Epithelial cell of prostate (primary cell): ENCODE data around the genes CRYGA and SPAG16.

DNA sequence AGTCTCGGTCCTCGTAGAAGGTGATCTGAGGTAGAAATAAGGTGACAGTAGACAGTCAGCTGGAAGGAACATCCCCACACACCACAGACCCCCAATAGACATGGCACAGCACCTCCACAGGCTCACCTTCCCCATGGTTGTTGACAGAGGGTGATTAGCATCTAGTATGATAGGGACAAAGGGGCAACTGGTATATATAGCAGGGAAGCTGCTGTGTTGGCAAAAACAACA, at the start of gene CRYGA:
CRYGA (minus strand) TSS at position 168 of the 231 bp plus-strand sequence.
- RRBS, result no CpG with 5 or more reads among the region's 2 CpGs

DNA sequence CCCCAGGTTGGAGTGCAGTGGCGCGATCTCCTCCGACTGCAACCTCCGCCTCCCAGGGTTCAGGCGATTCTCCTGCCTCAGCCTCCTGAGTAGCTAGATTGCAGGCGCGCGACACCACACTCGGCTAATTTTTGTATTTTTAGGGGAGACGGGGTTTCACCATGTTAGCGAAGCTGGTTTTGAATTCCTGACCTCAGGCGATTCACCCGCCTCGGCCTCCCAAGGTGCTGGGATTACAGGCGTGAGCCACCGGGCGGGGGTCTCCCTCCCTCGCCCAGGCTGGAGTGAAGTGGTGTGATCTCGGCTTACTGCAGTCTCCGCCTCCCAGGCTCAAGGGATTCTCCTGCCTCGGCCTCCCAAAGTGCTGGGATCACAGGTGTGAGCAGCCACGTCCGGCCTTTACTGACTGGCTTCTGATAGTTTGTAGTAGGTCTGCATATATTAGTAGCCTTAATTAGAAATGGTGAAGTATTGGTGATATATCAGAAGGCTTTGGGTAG, 1.5 kb downstream of the PIKFYVE start:
- RRBS, result no CpG with 5 or more reads among the region's 23 CpGs

DNA sequence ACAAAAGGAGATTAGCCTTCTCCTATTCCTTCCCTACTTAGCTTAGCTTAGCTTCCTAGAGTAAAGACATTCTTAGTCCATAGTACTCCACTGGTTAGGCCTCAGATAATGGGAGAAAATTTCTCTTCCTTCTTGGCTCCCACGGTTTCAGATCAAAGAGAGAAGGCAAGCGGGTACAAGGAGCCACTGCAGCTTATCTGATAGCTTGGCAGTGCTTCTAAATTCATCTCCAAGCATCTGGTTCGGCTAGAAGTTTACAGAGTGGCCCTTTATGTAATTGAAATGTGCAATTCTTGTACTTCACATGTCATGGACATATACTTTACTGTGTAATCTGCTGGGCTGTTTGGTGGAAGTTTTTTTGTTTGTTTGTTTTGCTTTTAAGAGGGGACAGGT, 46.7 kb downstream of the PIKFYVE start:
- RRBS, result no CpG with 5 or more reads among the region's 3 CpGs

DNA sequence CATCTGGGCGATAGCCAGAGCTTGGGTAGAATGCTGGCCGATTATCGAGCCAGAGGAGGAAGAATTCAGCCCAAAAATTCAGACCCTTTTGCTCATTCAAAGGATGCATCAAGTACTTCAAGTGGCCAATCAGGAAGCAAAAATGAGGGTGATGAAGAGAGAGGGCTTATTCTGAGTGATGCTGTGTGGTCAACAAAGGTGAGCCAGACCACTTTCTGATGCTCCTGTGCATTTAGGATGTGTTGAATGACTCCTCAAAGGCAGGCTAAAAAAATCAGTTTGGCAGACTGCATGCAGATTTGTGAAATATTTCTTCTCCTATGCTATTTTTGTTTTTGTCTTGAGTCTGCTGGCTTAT, 60.2 kb downstream of the PIKFYVE start:
- RRBS, result no CpG with 5 or more reads among the region's 3 CpGs

DNA sequence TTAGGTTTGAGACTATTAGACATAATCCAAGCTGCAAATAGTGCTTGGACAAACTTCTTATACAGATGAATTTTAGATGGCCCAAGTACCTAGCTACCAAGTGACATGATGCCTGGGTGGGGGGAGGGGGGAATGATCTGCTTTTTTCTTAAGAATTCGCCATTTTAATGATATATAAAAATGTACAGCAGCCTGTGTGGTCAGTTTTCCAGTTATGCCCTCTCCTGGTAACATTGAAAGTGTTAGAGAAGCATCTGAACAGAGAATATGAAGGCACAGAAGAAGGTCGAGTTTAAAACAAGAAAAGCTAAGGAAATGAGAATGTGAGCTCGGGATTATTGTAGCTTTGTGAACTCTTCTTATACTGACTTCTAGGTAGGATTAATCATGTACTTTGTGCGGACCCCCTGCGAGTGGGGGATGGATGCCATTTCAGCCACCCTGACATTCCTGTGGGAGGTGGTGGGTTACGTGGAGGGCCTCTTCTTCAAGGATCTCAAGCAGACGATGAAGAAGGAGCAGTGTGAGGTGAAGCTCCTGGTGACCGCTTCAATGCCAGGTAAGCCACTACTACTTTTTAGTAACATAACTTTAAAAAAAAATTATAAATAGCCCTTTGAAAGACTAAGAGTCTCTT, 68.9 kb upstream of the RPE start:
- RRBS, result no CpG with 5 or more reads among the region's 8 CpGs

- RRBS, result no CpG with 5 or more reads among the region's 6 CpGs
These were observed 30.1 kb downstream of the RPE start for GRCh38 chr2:210032123-210033350.

GRCh38 chr2:210162495-210163120, 8.6 kb downstream of the KANSL1L start:
- RRBS, result no CpG with 5 or more reads among the region's 6 CpGs

- RRBS, result no CpG with 5 or more reads among the region's 5 CpGs
These were observed 9.8 kb upstream of the CPS1 start for GRCh38 chr2:210546467-210547203.

- RRBS, result no CpG with 5 or more reads among the region's 6 CpGs
These were observed 13.0 kb downstream of the CPS1 start for GRCh38 chr2:210569107-210570109.

DNA sequence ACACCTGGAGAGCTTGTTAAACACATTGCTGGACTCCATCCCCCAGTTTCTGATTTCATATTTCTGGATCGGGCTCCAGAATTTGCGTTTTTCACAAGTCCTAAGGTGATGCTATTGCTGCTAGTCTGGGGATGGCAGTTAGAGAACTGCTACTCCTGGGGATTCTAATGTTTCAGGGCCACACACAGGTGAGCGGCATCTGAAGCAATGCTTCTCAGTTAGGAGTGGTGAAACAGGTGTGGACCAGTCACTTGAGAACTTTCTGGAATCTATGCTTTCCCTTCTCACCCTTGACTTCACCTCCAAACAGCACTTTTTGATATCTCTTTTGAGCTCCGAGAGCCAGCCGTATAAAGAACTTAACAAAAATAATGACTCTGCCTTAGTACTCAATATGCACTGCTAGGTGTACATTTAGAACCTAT, 100.5 kb downstream of the CPS1 start:
- RRBS, result no CpG with 5 or more reads among the region's 5 CpGs

DNA sequence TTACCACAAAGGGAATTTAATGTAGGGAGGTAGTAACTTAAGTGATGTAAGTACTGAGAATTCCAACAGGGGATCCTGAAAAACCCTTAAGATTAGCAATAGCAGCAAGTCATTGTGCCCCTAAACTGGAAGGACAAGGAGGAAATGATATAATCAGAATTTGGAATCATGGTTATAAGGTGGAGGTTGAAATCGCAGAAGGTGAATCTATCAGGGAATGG, 529.9 kb downstream of the CPS1 start:
- RRBS, result no CpG with 5 or more reads among the region's 1 CpG

GRCh38 chr2:211454654-211455010, 898.2 kb downstream of the CPS1 start:
- RRBS, result no CpG with 5 or more reads among the region's 5 CpGs

- RRBS, result no CpG with 5 or more reads among the region's 6 CpGs
These were observed 638.6 kb downstream of the ERBB4 start for GRCh38 chr2:211899797-211900530.

- RRBS, result no CpG with 5 or more reads among the region's 25 CpGs
These were observed 2.4 kb downstream of the ERBB4 start for GRCh38 chr2:212536066-212536710.

DNA sequence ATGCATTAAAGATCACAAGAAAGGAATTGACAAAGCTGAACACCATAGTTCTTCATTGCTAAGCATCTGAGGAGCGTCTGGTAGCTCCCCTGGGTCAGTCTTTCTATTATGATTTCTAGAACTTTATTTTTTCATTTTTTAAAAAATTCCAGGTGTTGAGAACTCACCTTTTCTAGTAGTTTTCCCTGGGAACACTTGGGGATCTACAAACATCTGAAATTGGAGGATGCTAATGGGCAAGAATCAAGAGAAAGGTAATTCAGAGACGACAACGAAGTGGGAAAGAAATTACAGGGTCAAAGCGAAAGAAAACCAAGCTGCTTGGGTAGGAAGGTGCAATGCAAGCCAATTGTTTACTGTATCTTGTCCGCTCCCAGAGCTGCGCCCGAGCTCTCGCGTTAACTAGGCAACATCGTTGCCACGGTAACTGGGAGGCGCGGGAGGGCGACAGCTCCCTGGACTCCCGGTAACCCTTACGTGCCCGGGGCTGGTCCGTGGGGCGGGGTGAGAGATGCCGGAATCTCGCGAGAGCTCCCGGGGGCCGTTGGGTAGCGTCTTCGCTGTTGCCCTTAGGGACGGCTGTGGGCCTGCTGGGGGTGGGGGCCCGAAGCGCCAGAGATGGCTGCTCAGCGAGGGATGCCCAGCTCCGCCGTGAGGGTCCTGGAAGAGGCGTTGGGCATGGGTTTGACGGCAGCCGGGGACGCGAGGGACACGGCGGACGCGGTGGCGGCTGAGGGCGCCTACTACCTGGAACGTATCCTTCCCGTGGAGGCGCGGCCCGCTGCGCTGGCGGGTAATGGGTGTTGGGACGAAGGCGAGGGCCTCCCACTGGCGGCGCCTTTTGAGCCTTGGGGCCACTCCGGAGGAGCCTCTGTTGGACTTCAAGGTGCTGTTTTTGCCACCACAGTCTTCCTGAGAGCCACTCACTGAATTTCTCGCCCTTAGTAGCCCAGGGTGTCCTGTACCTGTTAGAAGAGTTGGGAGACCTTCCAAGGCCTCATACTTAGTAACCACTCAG, at the start of gene SPAG16:
SPAG16 (plus strand) TSS at position 599 of the 1,018 bp plus-strand sequence.
- RRBS, result no CpG with 5 or more reads among the region's 56 CpGs

GRCh38 chr2:215346681-215347033, 34.8 kb downstream of the ATIC start:
- RRBS, result no CpG with 5 or more reads among the region's 7 CpGs

DNA sequence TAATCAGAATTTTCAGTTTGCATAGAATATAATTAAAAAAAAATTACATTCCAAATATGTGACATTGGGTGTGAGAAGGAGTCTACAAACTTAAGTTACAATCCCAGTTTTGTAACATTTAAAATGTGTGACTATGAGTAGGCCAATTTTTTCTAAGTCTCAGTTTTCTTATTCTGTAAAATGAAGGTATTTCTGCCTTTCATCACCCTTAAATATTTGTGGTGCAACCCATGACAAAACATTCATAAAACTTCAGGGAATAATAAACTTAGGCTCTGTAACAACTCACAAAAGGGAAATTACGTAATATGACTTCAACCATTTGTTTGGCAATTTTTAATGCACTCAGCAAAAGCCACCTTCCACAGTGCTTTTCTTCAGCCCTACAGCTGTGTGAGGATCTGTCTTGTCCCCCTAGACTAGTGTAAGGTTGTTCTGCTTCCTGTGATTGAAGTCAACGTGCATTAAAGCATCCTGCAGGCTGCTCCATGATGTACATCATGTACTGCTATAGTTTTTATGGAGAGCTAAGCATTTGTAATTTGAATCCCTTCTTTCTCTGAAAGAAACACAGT, 39.3 kb downstream of the FN1 start:
- RRBS, result no CpG with 5 or more reads among the region's 2 CpGs

DNA sequence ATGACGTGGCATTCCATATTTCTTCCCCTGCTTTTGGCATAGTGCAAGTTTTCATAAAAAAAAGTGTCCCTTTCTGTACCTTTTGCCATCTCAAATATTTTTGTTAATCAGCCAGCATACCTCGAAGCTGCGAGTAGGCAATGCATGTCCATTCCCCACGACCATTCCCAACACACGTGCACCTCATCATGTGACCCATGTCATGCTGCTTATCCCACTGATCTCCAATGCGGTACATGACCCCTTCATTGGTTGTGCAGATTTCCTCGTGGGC, 14.0 kb downstream of the FN1 start:
- RRBS, result no CpG with 5 or more reads among the region's 7 CpGs

DNA sequence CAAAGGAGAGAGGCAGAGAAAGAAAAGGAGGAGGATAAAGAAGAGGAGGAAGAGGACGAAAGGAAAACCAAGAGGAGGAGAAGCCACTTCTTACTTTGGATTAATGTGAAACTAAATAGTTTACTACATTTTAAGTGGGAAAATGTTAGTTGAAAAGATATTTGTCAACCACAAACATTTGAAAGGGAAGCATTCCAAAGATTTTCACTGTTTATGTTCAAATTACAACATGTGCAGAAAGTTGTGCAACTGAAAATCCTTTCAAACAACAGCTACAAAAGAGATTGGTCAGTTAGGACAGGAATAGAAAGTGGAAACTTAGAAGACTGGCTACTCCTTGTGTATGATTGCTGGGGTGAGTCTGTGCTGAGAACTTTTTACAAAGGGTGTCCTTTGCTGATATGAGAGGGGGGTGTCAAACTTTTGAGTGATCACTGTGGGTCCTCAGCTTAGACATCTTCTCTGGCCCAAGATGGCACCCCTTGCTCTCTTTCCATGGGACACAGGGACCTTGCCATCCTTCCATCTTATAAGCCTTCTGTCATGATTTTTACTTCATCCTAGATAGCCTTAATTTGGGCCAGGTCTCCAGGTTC, 277.6 kb upstream of the FN1 start:
- RRBS, result no CpG with 5 or more reads among the region's 1 CpG

- RRBS, result no CpG with 5 or more reads among the region's 1 CpG
These were observed 264.3 kb downstream of the MREG start for GRCh38 chr2:215749059-215749435.